A375 (cell line): Measurements from ENCODE around the genes CCZ1 and GRID2IP.

GRCh38 chr7:5633279-5633978, 40.8 kb downstream of the FSCN1 start:
- RAMPAGE, long total RNA, result no peak

GRCh38 chr7:5636003-5636284, 43.3 kb downstream of the FSCN1 start:
- RAMPAGE, long total RNA, result no peak

DNA sequence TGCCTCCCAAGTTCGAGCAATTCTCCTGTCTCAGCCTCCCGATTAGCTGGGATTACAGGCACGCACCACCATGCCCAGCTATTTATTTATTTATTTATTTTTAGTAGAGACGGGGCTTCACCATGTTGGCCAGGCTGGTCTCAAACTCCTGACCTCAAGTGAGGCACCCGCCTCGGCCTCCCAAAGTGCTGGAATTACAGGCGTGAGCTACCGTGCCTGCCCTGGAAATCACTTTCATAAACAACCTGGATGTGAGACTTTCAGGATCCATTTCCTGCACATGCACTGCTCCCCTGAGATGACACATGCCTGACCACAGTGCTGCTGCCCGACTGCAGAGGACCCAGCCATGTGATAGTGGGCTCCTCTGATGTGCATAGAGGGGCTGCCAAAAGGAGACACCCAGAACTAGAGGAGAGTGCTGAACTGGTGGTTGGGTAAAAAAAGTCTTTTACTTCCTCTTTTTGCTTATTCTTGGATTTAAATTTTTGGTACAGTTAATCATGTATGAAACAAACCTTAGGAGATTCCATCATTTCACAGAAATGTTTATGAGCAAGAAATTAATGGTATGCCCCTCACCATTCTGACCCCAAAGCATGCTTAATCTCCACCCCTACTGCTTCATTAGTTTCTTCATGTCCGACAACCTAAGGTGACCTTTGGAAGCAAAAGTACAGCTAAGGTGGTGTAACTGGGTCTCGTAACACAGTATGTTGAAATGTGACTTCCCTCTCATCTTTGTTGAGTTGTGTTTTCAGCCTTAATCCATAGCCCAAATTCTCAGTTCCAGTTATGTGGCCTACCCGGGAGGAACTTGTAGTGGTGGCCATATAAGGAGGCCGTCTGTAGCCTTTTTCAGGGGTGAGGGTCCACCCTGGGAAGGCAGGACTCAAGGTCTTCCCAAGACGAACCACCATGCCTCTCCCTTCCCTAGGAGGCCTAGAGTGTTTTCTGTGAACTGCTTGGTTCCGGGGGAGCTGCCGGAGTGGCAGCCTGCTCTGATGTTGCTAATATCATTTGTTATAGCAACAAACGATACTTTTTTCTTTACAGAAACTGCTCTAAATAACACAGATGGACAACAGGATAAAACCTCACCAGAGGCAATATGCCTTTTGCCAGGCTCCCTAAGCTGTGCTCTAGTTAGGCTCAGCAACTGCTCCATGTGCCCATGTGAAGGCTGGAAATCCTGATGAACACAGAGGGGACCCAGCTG, 77.8 kb downstream of the FSCN1 start:
- RAMPAGE, long total RNA, result no peak

DNA sequence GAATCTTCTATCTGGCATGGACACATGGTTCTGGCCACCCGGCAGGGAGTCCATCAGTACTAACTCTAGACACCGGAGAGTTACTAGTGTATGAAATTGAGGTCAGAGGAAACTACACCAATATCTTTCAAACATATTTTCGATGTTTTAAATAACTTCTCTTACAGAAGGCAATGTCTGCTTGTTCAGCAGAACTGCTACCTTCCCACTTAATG, 89.9 kb downstream of the RNF216 start:
- RAMPAGE, long total RNA, result no peak

DNA sequence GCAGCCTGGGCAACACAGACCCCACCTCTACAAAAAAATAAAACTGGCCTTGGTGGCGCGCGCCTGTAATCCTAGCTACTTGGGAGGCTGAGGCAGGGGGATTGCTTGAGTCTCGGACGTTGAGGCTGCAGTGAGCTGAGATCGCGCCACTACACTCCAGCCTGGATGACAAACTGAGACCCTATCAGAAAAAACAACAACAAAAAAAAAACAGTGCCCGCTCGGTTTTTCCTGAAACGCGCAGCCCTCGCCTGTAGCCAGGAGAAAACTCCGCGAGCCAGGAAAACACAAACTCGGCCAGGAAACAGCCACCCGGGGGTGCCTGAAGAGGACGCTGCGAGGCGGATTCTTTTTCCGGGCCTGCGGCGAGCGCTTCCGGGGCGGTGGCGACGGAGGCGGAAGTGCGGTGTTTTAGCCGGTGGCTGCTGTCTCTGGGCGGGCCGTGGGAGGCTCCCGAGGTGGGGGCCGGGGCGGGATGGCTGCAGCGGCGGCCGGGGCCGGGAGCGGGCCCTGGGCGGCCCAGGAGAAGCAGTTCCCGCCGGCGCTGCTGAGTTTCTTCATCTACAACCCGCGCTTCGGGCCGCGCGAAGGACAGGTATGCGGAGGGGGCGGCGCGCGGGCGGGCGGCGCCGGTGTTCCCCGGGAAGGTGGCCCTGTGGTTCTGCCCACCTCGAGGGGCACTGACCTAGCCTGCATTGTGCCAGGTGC, at the start of gene CCZ1:
Gene CCZ1, plus strand, starts transcription at position 409 of the 708 bp plus-strand sequence.
- RAMPAGE, long total RNA, result no peak

DNA sequence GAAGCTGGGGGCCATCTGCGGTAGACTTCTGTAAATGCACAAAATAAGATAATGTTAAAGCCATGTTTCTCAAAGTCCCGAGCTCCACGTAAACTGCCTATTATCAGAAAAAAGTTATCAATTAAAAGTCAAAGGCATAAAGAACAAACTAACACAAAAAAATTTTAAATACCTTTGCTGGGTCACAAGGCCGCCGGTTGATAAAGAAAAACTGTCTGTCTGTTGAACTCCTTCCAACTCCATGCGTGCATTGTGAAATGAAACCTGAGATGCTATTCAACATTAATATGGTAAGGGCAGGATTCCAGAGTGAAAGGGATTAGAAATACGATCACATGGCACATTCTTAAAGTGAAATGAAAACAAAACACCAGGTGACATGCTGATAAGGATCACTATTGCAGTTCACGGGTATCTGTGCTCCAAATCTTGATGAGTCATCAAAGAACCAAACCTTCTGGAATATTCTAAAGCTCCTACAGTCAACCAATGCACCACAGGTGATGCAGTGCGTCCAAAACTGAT, 13.4 kb downstream of the PMS2 start:
- RAMPAGE, long total RNA, result no peak

DNA sequence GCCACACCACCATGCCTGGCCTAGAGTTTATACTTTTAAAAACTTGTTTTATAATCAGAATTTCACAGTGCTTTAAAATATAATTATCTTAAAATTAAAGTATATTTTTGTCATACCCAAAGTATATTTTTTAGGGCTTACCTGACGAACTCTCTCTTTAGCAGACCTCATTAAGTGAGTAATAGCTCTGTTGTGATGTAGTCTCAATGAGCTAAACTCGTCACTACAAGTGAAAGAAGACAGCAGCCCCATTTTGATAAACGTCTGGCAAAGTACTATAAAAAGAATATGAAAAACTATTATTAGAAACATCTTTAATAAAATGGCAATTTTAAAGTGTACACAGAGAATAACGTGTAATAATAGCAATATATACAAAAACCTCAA, 9.2 kb downstream of the EIF2AK1 start:
- RAMPAGE, long total RNA, result no peak

DNA sequence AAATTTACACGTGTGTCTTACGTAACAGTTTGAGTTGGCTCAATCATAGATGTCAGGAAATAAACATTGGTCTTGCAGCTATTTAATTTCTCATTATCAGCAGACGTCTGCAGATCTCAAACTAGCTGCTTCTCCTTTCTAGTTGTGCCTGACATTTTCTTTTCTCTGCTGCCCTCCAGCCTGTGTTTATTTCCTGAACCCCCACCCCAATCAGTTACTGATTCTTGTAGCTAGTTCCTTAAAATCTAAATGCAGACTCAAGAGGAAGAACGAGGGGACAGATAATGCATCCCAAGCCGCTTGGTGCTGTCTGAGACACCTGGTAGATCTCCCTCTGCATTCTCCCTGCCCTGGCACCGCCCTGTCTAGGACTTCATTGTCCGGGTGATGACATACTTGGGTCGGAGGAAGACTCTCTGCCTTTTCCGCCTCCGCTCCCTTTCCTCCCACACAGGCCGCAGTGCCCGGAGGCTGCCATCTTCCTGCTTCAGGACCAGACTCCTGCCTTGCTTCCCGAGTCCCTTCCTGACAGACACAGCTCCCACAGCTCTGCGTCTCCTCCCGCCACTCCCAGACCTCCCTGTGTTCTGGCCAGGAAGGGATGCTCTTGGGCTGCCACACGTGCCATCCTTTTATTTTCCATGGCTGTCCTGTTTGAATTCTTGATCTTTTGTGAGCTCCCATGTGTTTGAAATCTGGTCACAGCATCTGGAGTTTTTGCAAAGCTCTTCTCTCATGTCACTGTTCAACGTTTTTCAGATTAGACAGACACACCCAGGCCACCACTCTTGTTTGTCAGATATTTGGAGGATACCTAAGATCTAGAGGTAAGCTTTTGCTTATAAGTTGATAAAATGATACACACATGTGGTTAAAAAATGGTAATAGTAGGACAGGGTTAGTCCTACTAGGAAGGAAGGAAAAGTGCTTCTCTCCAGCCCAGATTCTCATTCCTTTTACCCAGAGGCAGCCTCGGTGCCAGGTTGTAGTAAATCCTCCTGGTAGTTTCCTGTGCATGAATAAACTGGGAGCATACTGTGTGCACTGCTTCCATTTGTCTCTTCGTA, 35.0 kb downstream of the USP42 start:
- RAMPAGE, long total RNA, result no peak

DNA sequence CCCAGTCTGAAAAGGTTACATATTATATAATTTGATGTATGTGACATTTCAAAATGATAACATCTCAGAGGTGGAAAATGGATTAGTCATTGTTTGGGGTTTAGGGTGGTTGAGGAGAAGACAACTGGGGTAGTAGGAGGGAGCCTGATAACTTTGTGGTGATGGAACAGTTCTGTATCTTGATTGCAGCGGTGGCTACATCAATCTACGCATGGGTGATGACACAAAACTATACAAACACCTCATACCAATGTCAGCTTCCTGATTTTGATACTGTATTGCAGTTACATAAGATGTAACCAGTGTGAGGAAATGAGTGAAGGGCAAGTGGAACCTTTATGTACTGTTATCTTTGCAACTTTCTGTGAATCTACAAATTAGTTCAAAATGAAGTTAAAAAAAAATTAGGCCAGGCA, 51.1 kb downstream of the CYTH3 start:
- RAMPAGE, long total RNA, result no peak

DNA sequence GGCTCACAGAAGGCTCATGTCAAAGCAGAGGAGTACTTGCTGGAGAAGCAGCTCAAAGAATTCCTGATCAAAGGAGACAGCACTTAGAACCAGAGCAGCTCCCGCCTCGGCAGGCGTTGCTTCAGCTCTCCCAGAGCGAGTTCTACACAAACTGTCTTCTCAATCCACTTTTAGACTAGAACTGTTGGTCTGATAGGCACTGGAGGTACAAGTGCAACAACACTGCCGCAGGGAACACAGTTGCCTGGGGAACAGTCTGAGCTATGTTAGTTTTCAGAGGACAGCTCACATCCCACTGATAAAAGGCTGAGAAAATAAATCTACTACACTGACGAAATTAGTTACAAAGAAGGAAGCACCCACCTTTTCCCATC, 35.4 kb downstream of the CYTH3 start:
- RAMPAGE, long total RNA, result no peak

DNA sequence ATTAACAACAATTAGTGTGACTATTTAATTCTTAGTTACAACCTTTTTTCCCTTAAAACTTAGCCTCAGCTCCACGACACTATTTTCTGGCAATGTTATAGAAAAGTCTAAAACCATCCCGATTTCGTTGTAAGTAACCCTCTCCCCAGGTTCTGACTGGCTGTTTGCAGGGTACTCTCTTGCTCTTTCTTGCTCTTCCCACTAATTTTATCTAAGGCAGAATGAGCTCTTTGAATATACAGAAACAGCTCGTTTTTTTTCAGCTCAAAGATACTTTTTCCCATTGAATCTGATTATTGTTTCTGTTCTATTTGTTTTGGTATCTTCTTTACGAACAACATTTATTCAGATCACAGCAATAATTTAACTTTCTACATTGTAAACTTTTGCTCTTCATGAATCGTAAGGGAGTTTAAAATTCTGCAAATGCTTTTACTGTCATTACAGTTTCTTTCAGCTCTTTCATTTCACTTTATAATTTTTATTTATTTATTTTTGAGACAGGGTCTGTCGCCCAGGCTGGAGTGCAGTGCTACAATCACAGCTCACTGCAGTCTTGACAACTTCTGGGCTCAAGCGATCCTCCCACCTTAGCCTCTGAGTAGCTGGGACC, 25.1 kb downstream of the CYTH3 start:
- RAMPAGE, long total RNA, result no peak

DNA sequence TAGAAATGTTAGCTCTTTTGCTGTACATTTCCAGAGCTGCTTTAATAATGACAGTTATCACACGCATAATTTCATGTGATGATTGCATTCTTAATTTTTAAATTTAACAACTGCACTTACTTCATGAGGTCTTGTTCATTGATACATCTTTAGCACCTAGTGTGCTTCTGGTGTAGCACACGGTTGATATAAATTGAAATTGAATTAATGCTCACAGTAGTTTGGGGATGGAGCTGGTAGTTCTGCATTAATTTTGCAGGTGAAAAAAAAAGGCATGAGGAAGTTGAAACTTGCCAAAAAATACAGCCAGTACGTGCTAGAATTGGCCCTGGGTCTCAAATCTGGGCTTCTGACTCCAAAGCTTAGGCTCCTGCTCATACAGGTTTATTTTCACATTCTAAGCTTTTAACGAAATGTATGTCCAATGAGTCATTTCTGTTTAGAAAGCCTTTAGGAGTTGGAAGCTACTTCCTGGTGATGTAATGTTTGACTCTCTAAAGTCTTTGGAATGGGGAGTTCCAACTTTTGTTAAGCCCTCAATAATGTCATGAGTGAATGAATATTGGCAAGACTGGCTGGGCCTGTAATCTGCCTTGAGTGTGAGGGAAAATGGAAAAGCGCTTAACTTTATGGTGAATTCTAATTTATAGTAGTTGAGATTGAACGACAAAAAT, 10.9 kb downstream of the RAC1 start:
- RAMPAGE, long total RNA, result no peak

- RAMPAGE, long total RNA, result no peak
Observed at GRCh38 chr7:6398601-6399310, 24.4 kb downstream of the RAC1 start.

DNA sequence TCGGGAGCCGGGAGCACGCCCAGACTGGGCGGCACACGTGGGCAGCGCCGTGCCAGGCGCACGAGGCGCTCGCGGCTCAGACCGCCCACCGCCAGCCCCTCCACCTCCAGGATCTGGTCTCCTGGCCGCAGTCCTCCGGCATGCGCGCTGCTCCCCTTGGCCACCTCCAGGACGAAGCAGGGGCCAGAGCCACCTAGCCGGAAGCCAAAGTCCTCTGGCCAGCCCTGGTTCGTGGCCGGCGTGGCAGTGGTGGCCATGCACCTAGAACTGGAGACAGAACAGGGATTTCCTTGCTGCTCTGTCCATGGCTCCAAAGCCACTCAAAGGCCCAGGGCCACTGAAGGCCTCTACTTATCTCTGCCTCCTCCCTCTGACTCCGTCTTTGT, at the start of gene GRID2IP:
Gene GRID2IP, minus strand, starts transcription at position 282 of the 386 bp plus-strand sequence.
- RAMPAGE, long total RNA, result no peak

DNA sequence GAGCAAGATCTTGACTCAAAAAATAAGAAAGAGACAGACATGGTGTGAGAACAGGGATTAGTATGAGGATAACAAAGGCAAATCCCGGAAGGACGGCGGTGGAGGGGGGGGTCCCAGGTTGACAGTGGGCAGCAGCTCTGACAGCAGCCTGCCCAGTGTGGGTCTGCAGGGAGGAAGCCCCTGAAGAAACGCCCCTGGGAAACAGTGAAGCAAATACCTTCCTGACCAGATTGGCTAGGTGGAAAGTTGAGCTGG, 3.9 kb upstream of the ZNF853 start:
- RAMPAGE, long total RNA, result no peak

DNA sequence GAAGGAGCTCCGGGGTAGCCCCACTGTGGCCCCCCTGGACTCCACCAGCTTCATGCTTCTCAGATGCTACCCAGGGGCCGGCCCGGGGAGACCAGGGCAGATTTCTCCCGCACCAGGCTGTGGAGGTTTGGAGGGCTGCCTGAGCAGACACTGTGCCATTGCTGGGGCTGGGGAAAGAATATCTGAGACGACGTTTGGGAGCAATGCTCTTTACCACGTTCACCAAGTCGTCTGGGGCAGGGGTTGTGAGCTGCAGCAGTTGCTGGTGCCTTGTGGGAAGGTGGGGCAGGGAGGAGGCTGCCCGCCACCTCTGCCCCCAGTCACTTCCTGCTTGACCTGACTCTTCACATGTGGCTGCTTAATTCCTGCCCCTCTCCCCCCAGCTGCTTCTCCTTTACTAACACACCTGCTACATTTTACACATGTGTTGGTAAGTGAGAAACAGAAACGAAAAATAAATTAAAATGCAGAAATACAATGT, 8.4 kb downstream of the ZNF853 start:
- RAMPAGE, long total RNA, result no peak

DNA sequence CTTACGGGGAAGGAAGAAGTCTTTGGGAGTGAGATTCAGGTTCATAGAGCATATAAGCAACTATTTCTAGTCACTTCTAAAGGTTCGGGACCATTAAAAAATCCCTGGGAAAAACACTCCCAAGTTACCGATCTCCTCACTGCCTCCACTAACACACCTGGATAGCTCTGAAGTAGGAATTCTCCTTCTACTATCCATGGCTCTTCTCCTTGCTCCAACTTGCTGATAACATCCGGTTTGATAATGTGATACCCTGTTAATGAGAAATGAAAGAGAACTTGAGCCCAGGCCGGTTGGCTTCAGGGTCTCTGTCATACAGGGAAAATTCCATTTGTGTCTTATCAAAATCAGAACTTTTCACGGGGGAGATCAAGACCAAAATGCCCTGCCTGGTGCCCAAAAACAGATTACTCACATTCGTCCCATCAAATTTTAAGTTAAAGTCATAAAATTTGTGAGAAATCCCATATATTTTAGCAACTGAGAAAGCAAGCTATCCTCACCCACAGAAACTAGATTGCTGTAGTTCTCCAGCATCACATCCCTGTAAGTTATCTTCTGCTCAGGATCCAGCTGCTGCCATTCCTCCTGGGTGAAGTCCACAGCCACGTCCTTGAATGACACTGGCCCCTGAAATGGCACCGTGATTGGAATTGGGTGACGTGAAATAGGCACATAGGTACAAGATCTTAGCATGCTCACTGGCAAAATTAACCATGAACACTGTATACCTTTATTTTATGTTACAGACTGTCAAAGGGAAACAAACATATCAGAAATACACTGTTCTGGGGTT, 9.4 kb downstream of the ZNF12 start:
- RAMPAGE, long total RNA, result no peak

GRCh38 chr7:6854554-6855512, 28.8 kb upstream of the CCZ1B start:
- RAMPAGE, long total RNA, result no peak

- RAMPAGE, long total RNA, result no peak
Observed at GRCh38 chr7:7184638-7185363, 2.5 kb downstream of the C1GALT1 start.

GRCh38 chr7:7238323-7239114, 56.2 kb downstream of the C1GALT1 start:
- RAMPAGE, long total RNA, result no peak